ENCODE measurements around a stretch of chr9.

DNA sequence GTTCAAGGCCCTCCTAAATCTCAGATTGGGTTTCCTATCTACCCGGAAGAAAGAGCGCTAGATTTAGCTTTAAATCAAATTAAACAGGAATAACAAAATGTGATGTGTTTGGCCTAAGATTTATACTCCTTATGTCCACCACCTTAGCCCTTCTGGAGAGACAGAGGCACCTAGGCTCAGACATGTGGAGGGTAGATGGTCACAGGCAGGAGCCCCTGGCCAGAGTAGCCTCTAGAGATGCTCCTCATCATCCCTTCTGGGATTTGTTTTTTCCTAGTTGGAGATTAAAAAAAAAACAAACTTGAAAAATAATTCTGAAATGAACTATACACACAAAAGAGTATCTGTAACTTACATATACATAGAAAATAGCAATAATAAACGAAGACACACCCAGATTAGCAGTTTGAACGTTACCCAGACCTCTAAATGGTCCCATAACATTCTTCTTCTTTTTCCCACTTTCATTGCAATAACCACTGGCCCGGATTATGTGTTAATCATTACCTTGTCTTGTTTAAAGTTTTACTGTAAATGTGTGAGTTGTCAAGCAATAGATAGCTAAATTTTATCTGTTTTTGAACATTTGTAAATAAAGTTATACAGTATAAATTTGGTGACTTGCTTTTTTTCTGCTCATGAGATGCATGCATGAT is 65.8 kb downstream of the GADD45G start:
- RRBS: no CpG with 5 or more reads among the region's 5 CpGs

DNA sequence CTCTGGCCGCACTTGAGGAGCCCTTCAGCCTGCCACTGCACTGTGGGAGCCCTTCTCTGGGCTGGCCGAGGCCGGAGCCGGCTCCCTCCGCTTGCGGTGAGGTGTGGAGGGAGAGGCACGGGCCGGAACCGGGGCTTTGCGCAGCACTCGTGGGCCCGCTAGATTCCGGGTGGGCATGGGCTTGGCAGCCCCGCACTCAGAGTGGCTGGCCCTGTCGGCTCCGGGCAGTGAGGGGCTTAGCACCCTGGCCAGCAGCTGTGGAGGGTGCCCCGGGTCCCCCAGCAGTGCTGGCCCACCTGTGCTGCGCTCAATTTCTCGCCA is 76.1 kb downstream of the GADD45G start:
- RRBS: 74% methylated on average over 7 of the region's 19 CpGs

DNA sequence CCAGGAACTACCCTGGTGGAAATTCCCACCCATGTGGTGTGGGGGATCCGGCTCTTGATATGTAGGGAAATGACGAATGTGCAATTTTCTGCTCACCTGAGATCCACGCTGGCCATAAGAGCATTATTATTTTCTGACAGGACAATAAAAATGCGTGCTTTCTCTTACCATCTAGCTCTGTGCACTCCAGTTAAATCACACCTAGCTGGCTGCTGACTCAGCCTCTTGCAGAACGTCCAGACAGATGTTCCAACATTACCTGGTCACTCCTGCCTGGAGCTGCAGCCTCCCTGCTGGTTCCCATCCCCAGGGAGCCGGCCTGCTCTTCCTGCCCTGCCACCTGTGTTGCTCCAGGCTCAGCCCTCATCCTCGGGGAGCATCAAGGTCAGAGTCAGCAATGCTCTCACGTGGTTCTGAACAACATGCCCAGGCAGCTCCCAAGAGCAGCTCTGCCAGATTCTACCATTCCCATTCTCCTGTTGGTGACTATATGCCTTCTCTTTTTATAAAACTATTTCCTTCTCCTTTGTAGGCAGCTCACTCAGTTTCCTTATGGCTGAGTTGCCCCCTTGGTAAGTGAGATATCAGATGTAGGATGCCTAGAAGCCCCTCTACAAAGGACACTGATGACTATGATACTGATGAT is 81.3 kb downstream of the GADD45G start:
- RRBS: no CpG with 5 or more reads among the region's 8 CpGs

DNA sequence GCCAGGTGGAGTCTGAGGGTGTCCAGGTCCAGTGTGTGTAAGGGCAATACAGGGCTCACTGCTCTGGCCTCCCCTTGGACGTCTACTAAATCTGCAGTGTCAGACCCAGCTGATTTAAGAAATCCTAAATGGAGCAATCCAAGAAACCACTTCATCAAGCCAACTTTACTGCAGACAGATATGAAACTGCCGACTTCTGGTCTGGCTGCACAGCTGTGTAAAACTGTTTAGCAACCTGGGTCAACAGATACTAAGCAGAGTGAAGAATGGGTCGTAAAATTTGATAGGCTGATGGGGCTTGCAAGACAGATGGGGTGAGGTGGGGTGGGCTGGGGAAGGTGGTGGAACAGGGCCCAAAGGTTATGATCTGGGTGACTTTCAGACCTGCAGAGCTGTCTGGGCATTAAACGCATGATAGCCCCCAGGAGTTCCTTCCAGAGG is 116.5 kb downstream of the GADD45G start:
- RRBS: no CpG with 5 or more reads among the region's 4 CpGs

DNA sequence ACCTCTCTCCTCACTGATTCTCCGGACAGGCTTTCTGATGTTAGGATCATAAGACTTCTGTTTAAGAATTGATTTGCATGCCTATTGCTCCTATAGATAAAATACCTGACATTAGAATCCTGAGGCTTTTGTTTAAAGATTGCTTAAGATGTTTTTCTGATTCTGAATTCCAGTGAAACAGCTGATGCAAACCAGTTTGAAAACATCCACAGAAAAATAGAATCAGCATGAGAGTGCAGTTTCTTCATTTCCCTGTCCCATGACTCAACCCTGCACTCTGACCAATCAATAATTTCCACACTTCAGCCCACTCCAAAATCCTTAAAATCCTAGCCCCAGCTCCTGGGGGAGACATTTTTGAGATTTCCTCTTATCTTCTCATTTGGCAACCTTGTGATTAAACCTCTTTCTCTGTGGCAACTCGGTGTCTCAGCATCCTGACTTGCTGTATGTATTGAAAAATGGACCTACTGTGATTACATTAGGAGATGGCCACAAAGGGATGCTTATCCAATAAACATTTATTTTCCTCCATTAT is 310.4 kb downstream of the DIRAS2 start:
- RRBS: no CpG with 5 or more reads among the region's 2 CpGs

DNA sequence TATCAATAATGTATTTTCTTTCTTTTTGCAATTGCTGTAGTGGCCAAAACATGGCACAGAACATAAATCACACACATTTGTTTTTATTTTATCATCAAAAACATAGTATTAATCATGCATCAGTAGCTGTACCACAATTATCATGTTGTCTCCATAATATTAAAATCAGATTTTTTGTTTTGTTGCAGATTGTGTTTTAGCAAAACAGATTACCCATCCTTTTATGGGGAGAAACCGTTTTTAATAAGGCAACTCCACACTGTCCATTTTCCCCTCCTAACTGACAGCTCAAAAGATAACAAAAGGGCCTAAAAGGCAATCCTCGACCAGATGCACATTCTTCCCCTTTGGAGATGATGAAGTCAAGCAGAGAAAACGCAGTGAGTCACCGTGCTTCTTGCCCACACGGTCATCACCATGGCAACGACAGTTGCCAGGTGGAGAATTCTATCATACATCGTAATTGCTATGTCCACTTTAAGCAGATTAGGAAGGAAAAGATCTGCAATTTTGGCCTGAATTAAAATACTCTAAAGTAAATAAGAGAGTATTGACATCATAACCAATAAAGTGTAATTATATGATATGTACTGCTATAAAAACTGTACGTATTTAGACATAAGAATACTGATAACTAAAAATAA is 96.5 kb downstream of the DIRAS2 start:
- RRBS: no CpG with 5 or more reads among the region's 8 CpGs

DNA sequence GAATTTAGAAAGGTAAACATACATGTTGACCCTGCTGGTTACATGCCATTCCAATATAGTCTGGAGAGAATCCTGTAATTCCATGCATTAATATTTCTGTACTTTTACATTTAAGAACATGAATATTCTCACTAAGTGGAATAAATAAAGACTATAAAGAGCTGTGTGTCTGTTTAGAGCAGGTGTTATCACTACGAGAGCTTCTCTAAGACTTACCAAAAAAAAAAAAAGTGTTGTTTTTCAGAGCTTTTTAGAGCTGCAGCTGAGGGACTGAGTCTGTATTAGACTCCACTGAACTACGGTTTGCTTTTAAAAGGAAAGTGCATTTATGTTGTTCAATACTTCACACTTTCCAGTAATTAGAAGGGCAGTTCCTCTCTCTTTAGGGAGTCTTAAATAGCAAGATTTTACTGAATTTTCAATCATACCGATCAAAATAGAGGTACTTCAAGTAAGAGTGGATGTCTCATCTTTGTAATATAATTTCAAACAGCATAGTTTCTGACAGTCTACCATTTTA is 2.2 kb downstream of the SYK start:
- RRBS: no CpG with 5 or more reads among the region's 3 CpGs

DNA sequence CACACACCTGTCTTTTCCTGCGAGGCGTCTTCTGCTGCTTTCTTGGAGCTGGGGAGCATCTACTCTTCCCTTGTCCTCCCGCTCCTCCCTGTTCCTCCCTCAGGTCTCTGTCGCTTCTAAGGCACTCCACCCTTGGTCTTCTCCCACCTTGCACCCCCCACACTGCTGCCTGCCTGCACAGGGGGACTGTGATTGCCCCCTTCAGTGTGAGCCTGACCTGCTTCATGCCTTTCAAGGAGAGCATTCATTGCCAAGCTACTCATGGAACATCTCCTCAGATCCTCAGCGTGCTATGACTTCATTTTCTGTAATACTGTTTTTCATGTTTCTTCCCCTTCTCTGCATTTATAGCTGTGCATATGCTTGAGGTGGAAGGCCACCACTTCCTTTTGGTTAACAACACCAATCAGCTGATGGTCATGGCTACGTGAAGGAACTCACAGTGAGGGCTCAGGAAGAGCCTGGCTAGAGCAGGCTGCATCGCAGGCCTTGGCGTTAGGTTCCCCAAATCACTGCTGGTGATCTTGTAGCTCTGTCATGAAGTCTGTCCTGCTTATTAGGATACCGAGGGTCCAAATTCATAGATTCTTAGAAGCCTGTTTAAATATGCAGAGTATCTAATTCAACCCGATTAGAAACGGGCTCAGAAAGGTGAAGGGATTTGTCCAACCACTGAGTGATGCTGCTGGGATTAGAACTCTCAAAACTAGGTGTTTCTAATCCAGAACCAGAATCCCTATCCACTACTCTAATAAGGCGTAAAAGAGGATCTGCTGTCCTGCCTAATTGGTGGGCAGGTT is 7.2 kb downstream of the SYK start:
- RRBS: no CpG with 5 or more reads among the region's 12 CpGs

GRCh38 chr9:90830873-90831421 is 29.3 kb downstream of the SYK start:
- RRBS: no CpG with 5 or more reads among the region's 4 CpGs

DNA sequence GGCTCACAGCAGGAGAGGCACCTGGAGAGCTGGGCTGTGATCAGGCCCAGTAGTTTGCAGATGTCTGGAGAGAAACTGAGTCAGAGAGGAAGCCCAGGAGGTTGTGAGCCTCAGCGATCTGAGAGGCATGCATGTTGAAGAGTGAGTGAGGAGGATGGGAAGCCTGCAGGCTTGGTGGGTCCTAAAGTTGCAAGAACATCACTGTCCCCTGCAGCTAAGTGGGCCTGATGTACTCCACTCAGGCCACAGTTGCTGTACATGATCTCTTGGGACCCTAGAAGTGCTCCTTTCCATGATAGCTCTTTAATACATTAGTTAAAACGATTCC is 52.6 kb downstream of the SYK start:
- RRBS: no CpG with 5 or more reads among the region's 2 CpGs

DNA sequence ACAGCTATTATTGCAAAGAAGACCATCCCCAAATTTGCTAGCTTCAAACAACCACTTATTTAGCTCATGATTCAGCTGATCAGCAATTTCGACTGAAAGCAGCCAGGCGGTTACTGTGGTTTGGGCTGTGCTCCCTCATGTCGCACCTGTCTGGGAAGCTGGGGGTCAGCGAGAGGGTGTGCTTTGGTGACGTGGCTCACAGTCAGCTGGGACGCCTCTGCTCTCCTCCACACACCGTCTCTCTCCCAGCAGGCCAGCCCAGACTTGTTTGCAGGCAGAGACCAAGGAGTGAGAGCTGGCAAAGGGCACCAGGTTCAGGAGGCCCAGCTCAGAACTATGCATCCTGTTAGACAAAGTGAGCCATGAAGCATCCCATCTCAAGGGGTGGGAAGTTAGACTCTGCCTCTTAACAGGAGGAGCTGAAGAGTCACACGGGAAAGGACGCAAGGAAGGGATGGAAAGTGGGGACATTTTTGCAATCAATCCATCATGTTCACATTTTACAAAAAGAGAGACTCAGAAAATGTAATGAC is 141.0 kb downstream of the SYK start:
- RRBS: no CpG with 5 or more reads among the region's 9 CpGs

DNA sequence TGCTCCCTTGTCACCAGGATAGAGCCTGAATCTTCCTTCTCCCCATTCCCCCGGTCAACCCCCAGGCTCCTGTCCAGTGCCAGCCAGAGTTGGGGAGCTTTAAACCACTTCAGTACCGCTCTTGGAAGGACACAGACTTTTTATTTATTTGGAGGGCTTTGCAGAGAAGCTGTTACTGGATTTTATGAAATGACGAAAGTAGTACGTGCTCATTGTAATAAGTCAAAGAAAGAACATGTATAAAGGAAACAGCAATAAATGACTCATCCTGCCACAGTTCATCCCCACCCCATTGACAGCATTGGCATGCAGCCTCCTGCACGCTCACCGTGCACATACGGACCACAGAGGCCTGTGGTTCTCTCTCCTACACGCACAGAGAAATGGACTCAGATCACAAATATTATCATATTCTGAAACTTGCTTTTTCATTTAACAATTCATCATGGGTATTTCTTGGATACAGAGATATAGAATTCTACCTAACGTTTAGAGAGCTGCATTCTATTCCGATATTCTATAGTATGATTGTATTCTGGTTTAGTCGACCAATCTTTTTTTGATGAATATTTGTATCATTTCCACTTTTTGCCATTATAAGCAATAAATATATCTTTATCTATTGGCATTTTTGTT is 230.1 kb downstream of the AUH start:
- RRBS: no CpG with 5 or more reads among the region's 11 CpGs

DNA sequence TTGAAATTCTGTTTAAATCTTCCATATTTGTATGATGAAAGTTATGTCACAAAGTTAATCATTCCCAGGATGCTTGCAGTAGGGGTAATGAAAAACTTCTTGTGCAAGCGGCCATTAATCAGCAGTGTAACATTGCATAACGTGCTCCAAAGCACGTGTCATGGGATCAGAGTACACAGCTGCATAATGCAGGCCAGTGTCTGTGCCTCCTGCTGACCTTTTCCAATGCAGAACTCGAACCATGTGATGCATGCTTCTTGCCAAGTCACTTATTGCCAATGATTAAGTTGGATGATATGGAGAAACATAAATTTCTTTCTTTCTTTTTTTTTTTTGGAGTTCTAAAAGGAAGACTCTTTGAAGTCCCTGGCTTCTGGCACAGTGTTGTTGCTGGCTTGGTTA is 164.5 kb downstream of the AUH start:
- RRBS: no CpG with 5 or more reads among the region's 4 CpGs

GRCh38 chr9:91285802-91286052 is 76.0 kb downstream of the AUH start:
- RRBS: no CpG with 5 or more reads among the region's 4 CpGs

- RRBS: no CpG with 5 or more reads among the region's 5 CpGs
Observed at GRCh38 chr9:91291050-91291720, 70.5 kb downstream of the AUH start.

- RRBS: 3% methylated on average over 5 of the region's 25 CpGs
Observed at GRCh38 chr9:91420625-91421230, 2.9 kb downstream of the NFIL3 start.

DNA sequence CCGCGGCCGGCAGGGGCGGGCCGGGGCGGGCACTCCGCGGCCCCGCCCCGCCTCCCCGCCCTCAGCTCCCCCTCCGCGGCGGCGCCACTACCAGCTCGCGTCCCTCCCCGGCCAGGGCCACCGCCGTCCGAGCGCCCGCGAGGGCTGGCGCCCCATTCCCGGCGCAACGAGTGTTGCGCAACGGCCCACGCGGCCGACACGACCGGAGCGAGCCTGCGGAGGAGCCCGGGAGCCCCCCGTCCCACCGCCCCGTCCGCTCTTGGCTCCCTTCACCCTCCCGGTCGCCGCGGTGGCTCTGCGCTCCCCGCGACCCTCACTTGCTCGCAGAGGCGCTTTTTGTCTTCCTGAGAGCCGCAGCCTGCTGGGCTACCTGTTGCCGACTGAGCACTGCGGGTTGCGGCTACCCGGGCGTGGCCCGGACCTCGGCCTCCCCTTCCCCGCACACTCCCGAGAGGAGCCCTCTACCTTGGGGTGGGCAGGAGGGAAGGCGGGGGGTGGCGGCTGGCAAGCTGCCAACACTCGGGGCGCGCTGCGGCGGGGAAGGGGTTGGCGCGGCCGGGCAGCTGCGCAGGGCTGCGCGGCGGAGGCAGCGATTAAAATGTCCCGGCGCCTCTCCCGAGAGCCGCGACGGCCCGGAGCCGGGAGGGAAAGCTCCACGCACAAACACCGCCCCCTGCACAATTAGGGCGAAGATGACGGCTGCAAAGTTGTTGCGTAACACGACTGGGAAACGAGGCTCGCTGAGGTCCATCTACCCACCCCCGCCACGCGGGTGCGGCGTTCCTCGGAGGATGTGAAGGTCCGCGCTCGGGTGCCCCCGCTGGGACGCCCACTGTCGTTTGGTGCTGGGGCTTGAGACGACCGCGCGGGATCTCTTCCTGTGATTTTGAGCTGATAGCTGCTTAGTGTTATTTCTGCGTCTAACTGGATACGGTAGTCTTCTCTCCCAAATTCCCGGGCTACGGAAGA is 596 bp upstream of the NFIL3 start:
- RRBS: 2% methylated on average over 43 of the region's 112 CpGs

DNA sequence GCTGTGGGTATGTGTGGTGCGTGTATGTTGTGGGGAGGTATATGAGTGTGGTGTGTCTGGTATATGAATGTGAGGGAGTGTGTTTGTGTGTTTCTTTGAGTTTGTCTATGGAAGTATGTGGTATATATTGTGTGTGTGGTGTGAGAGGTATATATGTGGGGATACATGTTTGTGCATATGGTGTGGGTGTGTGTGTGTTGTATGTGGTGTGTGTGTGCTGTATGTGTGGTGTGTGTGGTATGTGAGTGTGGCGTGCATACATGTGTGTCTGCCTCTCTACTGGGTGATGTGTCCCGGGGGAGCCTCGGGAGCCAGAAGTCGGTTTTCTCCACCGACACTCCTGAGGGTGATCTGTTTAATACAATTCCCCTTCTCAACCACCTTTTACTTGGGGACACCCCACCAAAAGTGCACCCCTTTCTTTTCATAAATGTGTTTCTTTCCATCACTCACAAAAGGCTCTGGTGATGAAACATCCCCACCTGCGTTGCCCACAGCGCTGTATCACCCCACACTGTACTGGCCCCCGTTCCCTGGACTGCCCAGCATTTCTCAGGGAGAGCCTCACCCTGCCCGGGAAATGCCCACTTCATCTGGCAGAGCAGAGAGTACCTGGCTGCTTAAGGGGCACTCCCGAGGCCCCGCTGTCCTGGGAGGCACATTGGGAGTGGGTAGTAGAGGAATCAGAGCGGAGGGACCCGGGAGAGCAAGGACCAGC is 110.4 kb downstream of the ROR2 start:
- RRBS: 87% methylated on average over 1 of the region's 14 CpGs

DNA sequence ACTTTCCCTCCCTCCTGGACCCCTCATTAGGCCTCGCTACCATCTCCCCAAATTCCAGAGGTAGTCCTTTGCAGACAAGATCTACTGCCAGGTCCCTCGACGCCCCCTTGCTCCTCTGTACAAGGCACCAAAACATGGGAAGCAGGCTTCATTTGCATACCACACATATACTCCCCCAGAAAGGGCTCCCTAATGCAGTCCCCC is 102.8 kb downstream of the ROR2 start:
- RRBS: no CpG with 5 or more reads among the region's 3 CpGs

DNA sequence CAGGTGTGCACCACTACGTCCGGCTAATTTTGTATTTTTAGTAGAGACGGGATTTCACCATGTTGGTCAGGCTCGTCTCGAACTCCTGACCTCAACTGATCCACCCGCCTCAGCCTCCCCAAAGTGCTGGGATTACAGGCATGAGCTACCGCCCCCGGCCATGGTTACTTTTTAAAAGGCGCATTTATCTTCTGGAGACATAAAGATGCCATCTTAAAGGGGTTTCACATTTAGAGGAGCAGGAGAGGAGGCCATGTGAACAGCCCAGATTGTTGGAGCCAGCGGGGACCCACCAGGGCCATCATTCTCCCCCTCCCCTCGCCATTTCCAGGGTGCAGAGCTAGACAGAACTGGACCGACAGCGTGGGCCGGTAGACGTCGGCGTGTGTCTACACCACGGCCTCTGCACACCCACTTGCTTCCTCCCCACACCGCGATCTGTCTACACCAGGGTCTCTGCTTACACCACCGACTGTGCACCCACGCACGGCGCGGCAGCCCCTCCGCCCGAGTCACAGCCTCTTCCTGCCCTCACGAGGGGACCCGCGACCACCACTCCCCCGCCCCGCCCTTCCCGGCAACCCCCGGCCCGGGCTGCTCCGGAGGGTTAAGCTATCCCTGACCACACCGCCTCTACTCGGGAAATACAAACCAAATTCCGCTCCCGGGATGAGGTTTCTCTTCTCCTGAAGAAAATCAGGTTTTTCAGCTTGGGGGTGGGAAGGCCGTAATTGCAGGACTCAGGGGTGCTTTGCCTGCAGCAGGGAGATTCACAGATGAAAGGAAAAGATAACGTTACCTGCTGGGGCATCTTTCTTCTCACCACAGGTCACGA is 63.8 kb downstream of the ROR2 start:
- RRBS: 94% methylated on average over 5 of the region's 43 CpGs